ENCODE measurements around a stretch of chr7.

DNA sequence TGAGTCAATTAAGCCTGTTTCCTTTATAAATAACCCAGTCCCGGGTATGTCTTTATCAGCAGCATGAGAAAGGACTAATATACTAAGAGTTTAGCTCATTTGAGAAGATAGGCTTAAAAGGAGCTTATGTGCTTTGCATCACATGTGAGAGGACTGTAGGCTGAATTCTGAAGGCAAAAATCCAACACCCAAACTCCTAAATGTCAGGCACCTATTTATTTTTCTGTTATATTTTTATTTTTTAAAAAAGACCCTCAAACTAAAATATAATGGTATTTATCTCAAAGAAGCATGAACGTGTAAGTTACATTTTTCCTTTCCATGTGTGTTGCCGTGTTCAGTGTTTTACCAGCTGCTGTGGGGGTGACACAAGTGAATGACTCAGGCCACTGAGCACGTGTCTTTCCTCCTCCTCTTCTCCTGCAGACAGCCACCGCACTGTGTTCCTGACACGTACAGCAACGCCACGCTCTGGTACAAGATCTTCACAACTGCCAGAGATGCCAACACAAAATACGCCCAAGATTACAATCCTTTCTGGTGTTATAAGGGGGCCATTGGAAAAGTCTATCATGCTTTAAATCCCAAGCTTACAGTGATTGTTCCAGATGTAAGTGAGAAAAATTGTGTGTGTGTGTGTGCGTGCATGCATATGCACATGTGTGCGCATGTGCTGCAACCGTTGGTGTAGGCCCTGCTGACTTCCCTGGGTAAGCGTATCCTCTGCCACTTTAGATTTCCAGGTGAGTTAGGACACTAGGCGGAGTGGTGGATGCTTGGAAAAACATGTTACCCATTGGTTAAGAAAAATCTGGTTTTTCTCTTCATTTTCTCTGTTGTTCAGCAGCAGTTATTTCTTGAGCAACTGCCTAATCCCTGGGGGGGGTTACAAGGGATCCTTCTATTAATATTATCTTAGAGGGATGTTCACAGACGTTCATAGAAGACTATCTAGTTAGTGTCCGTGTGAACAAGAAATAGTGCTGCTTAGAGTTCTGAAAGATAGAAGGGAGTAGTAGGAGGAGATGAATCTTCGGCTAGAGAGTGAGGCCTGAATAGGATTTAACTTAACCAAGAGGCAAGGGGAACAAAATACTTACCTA is 29.9 kb downstream of the TMEM248 start:
- RRBS = no CpG with 5 or more reads among the region's 17 CpGs

GRCh38 chr7:66959416-66960100 is 35.8 kb downstream of the SBDS start:
- RRBS = 97% methylated on average over 2 of the region's 16 CpGs

DNA sequence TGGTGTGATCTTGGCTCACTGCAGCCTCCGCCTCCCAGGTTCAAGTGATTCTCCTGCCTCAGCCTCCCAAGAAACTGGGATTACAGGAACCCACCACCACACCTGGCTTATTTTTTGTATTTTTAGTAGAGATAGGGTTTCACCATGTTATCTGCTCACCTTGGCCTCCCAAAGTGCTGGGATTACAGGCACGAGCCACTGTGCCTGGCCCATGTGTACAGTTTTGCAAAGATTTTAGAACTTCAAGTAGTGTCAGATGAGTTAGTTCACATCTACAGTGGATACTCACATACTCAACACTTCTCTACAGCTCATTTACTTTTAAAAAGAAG is 6.5 kb downstream of the SBDS start:
- RRBS = no CpG with 5 or more reads among the region's 2 CpGs

DNA sequence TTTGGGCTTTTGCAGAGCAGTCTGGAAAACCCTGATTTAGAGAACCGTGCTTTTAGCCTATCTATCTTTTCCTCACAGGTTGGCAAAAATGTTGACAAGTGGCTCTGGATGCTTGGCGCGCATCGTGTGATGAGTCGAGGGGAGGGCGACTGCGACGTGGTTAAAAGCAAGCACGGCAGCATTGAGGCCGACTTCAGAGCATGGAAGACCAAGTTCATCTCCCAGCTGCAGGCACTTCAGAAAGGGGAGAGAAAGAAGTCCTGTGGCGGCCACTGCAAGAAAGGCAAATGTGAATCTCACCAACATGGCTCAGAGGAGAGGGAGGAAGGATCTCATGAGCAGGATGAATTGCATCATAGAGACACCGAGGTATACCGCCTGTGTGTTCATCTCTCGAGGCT is 21.1 kb downstream of the TYW1 start:
- RRBS = no CpG with 5 or more reads among the region's 14 CpGs

- RRBS = no CpG with 5 or more reads among the region's 4 CpGs
Measured at GRCh38 chr7:67308666-67309207, 32.0 kb downstream of the SPDYE21 start.

- RRBS = no CpG with 5 or more reads among the region's 8 CpGs
Measured at GRCh38 chr7:67764221-67764919, 487.6 kb downstream of the SPDYE21 start.

DNA sequence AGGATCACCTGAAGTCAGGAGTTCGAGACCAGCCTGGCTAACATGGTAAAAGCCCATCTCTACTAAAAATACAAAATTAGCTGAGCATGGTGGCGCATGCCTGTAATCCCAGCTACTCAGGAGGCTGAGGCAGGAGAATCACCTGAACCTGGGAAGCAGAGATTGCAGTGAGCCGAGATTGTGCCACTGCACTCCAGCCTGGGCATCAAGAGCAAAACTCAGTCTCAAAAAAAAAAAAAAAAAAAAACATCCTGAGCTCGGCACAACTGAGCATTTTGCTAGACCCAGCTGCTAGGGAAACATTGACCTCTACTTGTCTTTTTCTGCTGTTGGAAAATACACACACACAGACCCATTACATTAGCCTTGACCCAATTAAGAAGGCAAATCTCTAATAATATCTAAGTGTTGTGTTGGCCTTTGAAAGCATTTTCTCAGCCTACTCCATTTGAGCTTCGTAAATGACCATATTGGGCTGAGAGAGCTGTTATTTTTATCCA is 92.4 kb upstream of the AUTS2 start:
- RRBS = no CpG with 5 or more reads among the region's 5 CpGs

GRCh38 chr7:69600010-69600606 is 1.8 kb downstream of the AUTS2 start:
- RRBS = 0% methylated on average over 3 of the region's 24 CpGs

DNA sequence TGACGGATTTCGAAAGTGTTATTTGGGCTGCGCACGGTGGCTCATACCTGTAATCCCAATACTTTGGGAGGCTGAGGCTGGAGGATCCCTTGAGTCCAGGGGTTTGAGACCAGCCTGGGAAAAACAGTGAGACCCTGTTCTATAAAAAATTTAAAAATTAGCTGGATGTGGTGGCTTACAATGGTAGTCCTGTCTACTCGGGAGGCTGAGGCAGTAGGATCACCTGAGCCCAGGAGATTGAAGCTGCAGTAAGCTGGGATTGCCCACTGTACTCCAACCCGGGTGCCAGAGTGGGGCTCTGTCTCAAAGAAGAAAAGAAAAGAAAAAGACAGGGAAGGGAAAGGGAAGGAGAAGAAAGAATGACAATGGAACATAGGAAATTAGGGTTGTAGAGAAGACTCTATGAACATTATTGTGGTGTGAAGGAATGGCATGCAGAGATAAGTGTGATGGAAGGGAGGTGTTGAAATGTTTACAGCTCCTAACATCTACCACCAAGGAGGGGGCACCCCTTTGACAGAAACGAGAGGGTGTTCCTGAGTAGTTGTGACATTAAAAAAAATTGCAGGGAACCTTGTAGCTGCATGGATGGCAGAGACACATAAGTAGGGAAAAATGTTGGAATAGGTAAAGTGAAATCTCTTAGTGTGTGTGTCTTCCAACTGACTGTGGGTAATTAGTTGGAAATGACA is 27.4 kb downstream of the AUTS2 start:
- RRBS = no CpG with 5 or more reads among the region's 7 CpGs

DNA sequence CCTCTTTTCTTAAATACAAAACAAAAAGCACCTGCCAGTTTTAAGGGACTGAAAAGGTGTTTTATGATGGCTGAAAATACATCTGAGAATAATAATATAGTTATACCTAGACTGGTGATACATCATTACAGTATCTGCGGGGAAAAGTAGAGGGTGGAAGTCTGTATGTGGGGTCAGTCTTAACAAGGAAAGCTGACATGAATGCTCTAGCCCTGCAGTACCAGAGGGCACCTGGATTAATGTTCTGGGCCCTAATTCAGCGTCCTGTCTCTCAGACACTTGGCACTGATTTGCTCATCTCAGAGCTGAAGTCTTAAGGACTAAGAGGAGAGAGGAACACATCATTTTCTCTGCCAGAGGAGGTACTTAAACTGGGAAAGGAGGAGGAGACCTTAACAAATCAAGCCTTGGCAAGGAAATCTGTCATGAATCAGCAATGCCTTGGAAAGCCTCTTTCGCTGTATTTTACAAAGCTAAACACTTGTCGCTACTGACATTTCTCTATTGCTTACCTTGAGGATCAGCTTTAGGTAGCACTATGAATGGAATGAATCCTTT is 37.1 kb downstream of the AUTS2 start:
- RRBS = no CpG with 5 or more reads among the region's 4 CpGs

- RRBS = no CpG with 5 or more reads among the region's 4 CpGs
Measured at GRCh38 chr7:69677880-69678491, 79.7 kb downstream of the AUTS2 start.

DNA sequence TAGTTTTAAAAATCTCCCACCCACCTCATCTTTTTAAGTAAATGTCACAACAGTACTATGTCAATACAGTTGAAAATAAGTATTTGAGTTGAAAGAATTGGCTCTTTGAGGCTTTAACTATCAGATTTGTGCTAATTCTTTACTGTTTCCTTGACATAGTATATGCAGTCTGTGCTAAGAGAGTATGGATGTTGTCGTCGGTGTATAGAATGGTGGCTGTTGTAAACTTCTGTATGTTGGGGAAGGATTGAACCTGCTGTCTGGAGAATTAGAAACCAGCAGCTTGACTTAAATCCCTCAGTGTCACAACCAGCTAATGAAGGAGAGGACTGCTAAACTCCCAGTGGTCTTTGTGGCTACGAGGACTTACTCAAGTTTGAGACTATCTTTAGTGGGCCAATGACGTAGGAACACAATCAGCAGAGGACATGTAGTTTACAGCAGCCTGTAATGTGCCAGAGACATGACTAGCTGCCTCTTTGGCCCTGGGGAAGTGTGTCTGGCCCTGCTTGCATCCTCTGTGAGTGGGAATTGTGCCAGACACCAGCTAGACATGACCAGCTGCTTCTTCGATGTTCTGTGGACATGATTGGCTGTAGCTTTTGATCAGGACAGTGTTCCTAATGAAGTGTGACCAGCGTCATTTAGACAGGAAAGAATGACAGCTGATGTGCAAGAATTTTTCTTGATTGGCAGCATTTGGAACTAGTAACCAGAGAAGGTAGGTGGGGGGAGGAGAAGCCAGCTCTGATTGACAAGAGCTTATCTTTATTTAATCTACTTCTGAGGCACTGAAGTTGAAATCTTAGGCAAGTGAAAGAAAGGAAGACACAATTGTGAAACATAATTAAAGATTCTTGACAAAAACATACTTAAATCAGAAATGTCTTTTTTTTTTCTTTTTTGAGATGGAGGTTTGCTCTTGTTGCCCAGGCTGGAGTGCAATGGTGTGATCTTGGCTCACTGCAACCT is 141.6 kb downstream of the AUTS2 start:
- RRBS = no CpG with 5 or more reads among the region's 6 CpGs

GRCh38 chr7:70152051-70152567 is 553.8 kb downstream of the AUTS2 start:
- RRBS = no CpG with 5 or more reads among the region's 1 CpG

DNA sequence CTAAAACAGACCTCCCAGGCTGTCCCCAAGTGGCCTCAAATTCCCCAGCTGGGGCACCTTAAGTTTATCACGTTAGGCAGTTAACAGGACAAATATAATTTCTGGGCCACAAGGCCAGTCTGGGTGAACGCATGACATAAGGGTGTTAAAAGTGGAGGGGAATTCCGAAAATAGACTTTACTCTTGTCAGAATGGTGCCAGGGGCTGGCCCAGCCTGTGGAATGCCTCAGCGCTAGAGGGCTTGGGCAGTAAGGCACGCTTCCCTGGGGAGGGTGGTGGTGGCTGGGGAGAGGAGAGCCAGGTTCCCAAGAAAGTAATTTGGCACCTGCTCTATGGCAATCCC is 463.4 kb upstream of the GALNT17 start:
- RRBS = no CpG with 5 or more reads among the region's 5 CpGs

DNA sequence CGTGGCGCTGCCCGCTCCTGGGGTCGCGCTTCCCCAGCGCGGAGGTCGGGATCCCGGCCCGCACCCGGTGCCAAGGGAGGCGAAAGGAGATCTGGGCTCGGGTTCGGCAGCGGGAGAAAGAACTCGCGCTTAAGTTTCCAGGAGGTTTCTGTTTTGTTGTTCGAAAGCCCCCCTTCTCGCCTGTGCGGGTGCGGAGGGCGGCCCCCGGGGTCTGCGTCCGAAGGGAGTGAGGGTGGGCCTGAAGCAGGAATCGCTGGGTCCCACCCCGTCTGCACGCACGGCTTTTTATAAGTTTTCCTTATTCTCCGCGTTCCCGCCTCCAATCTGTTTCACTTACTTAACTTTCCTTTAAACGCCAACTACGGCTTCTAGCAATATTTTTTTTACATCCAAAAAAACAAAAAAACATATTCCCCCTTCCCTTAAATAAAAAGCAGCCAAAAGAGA is 436.5 kb upstream of the GALNT17 start:
- RRBS = 1% methylated on average over 7 of the region's 34 CpGs

GRCh38 chr7:70781359-70781859 is 350.5 kb upstream of the GALNT17 start:
- RRBS = no CpG with 5 or more reads among the region's 7 CpGs

GRCh38 chr7:71206185-71206679 is 74.3 kb downstream of the GALNT17 start:
- RRBS = no CpG with 5 or more reads among the region's 6 CpGs

DNA sequence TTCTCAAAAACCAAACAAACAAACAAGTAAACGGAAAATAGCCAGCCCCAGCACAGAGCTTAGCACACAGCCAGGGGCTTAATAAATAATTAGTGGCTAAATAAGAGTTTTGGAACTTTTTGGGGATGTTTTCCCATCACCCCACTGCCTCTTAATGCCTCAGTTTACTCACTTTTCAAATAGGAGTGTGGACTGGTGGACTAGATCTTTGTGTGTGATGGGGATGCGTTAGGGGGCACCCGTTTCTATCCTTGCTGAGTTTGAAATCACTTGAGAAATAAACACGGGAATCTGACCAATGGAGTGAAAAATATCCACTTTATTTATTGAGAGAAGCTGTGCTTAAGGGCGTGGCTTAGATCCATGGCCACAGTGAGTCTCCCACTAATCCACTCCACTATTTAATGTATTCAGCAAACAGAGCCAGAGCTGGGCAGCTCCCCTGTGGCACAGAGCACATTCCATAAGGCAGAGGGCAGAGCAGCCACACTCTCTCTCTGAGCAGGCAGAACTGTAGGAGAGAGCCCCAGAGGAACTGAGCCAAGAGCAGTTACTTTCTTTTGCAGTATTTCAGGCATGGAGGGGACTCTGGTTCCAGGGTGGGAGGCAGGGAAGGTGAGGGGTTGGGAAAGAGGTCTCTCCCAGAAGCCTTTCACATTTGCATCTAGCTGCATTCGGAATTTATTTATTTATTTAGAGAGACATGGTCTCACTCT is 105.9 kb downstream of the GALNT17 start:
- RRBS = no CpG with 5 or more reads among the region's 6 CpGs

GRCh38 chr7:71712251-71712585 is 580.3 kb downstream of the GALNT17 start:
- RRBS = 9% methylated on average over 2 of the region's 4 CpGs

DNA sequence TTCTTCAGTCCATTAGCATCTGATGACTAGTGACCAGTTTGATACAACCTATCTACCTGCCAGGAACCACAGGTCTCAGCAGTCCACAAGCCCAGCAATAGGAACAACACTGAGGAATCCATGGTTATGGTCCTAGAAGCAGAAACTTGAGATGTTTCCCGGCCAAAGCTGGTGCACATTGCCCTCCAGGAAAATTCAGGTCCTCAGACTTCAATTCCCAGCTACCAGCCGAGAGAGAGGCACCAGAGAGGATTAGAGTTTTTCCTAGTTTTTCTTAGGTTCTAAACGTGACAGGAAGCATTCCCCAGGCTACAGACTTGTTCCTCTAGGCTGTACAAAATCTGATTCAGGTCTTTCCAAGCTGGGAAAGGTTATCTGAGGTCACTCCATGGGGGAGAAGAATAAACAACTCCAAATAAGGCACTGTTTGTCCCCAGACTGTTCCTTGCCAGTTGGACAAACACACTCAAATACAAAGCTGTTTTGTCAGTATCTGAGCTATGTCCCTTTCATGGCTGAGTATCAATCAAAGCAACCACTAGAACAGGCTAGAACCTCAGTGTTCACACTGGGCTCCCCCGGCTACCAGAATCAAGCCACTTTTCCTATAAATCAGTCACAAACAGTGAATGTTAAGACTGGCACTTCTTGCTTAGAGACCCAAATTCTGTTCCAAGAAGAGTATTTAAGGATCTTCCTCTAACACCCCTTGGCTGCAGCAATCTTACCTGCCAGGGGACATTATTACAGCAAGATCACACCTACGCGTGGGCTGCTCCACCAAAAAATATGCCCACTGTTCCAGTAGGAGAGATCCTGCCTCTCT is 259.4 kb downstream of the CALN1 start:
- RRBS = no CpG with 5 or more reads among the region's 6 CpGs

Data from HGPS cell (cell line).